A375 (cell line): ENCODE data around the gene FUT8.

DNA sequence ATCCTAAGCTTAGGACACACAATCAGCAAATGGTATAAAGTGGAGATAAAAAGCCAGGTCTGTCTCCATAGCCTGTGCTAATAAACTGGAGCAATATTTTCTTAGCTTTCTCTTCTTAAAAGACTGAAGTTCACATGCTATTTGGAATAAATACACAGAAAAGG lies 2.4 kb downstream of the ZBTB25 start:
- RAMPAGE, long total RNA = no peak

DNA sequence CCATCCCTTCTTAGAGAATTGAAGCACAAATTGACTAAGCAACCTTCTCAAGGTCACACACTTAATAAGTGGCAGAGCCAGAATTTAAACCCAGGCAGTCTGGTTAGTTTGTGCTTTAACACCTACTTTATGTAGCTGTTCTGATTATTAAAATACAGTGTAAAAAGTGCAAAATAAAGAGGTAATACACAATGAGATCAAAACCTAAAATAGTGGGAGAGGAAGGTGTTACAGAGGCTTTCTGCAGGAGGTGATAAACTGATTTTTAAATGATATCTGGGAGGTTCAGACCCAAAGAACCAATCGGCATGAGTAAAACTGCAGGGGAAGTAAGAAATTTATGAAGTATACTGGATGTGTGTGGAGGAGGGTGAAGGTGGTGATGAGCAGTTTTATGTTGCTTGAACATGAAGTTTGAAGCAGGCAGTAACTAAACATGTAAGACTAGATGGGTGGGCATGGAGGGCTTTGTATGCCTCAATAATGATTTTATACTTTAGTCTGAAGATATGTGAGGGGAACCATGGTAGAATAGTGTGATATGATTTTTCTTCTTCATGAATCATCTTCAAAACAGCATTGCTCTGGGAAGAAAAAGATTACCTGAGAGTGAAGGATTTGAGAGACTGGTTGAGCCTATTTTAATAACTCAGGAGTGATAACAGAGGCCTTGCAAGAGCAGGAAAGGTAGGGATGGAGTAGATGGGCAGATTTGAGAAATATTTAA lies 5.8 kb downstream of the ZBTB1 start:
- RAMPAGE, long total RNA = no peak

DNA sequence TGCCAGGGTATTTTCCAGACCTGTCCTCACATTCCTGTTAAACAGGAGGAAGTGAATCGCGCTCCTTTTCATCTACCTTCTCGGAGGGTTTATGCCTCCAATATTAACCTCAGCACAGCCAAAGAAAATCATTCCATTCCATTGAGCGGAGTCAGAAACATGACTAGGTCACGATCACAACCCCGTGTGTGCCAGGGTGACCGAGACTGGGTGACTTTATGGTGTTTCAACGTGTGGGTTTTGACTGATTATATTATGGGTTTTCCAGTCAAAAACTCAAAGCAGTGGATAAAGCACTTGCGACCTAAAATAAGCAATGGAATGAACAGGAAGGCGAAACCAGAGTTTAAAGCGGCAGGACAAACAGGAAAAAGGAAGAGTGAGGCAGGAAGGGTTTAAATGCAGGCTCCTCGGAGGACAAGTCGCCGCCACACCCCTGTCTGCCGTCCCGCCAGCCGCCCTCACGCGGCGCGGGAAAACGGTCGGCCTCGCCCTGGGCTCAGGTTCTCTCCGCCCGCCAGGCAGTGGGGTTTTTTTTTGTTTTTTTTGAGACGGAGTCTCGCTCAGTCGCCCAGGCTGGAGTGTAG lies 1.3 kb upstream of the HSPA2 start:
- RAMPAGE, long total RNA = no peak

GRCh38 chr14:64681750-64682799 lies 22.1 kb upstream of the PLEKHG3 start:
- RAMPAGE, long total RNA = no peak

- RAMPAGE, long total RNA = no peak
Observed at GRCh38 chr14:64705348-64705814, 1.2 kb downstream of the PLEKHG3 start.

GRCh38 chr14:64715279-64716528 lies 11.5 kb downstream of the PLEKHG3 start:
- RAMPAGE, long total RNA = no peak

DNA sequence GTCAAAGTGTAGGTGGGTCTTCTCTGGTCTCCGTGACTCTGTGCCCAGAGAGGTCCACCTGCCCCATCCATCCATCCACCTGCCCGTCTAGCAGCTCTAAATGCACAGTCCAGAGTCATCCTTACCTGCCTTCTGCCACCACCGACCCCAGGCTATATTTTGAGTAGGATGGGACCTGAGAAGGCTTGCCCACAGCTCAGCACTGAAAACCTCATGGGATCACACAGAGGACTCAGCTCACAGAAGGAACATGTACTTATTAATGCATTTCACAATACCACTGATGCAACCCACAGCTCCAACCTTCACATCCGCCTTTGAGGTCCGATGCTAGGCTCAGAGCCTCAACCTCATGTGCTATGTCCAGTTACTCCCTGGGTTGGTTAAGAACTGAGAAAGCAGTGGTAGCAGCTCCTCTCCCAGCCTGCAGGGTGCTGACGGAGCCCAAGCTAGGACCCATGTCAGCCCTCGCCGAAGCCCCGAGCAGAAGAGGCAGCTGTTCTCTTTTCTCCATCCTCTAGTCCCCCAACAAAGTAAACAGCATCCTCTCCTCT lies 52.9 kb downstream of the SPTB start:
- RAMPAGE, long total RNA = no peak

DNA sequence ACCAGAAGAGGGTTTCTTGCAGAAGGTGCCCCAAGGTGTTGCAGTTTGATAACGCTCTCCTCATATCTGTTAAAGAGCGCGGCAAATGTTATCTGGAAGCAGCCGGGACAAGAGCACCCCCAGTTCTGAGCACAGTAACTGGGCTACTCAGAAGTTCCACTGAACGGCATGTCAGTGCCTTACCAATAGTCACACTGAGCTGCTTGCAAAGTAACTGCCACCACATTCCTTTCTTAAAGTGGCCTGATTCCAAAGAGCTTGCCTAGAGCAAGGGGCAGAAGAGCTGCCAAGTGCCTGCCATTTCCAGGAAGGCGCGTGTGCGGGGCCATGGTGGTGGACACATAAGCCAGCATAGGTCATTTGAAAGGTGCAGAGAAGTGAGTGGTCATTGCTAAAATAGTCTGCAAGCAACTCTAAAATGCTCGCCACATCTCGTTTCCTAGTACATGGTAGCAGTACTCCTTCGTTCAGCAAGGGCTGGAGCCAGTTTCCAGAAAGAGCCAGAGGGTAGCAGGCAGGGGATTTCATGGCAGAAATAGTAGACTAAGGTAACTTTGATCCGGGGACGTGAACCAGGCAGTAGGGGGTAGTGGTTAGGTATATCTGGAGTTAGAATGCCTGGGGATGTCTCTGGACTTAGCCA lies 37.8 kb downstream of the SPTB start:
- RAMPAGE, long total RNA = no peak

- RAMPAGE, long total RNA = no peak
Observed at GRCh38 chr14:64858013-64858470, 21.7 kb downstream of the SPTB start.

GRCh38 chr14:64885588-64885946 lies 5.9 kb upstream of the SPTB start:
- RAMPAGE, long total RNA = no peak

GRCh38 chr14:64943266-64943707 lies 742 bp upstream of the GPX2 start:
- RAMPAGE, long total RNA = no peak

GRCh38 chr14:64950836-64951607 lies 8.5 kb upstream of the GPX2 start:
- RAMPAGE, long total RNA = no peak

- RAMPAGE, long total RNA = no peak
Observed at GRCh38 chr14:64997211-64998023, 10.7 kb downstream of the FNTB start.

DNA sequence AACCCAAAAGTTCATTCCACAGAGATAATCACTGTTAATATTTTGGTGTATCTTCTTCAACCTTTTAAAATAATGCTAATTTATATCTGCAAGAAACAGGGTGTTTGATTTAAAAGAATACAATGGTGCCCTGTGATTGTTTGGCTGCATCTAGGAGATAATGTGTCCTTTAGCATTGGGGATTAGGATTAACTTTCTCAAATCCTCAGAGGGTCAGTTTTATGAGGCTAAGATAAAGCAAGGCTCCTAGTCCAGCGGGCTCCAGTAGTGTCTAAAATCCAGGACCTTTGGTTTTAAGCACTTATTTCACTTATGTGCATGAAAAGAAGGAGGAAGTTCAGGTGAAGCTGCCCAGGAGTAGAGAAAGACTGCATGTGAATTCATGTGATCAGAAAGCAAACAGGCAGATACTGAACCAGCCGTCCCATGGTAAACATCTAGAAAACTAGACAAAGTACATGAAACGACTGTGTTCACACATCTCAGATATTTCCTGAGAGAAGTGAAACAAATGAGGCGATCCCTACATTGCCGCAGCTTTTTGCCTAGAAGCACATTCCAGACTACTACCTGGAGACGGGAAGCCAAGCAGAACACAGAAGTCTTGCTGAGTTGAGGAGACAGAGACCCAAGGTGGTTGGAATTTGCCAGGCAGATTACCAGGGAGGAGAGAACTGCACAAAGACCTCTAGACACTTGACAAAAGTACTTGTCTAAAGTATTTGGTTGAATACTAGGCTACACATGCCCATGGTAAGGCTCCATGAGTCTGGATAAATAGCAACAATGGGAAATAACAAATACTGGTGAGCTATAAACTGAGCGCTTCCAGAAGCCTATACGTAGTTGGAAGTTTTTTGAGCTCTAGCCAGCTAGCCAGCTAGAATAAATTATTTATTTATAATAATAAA lies 129.2 kb upstream of the MAX start:
- RAMPAGE, long total RNA = no peak

GRCh38 chr14:65297608-65298148 lies 114.9 kb upstream of the FUT8 start:
- RAMPAGE, long total RNA = no peak

GRCh38 chr14:65412140-65412282 lies 519 bp upstream of the FUT8 start:
- RAMPAGE, long total RNA = no peak

GRCh38 chr14:65412283-65412665 lies 256 bp upstream of the FUT8 start:
- RAMPAGE, long total RNA = no peak

DNA sequence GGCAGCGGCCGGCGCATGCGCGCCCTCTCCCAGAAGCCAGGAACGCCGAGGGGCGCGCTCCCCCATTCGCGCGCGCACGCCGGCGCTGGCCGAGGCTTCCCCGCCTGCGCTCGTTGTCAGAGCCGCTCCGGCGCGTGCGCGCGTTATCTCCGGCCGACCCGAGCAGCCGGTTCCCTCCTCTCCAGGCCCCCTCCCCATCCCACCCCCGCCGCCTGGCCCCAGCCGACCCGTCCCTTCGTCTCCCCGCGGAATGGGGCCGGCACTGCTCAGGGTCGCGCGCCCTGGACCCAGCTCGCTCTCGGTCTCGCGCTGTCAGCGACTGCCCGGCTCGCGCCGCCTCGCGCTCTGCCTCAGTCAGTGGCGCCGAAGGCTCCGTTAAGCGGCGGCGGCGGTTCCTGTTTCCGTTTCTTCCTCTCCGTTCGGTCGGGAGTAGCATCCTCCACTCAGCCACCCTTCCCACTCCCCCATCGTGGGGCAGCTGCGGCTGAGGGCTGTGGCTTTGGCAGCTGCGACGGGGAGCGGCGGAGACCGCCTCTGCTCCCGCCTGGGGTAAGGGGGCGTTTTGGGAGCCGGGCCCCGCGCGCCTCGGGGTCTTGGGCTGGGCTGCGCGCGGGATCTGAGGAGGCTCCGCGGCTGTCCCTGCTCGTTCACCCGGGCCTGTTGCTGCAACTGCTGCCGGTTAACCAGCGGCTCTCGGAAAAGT lies at the start of gene FUT8:
TSS of gene FUT8 (plus strand) at position 65 of the 703 bp plus-strand sequence.
- RAMPAGE, long total RNA = no peak

GRCh38 chr14:65482994-65483490 lies 70.5 kb downstream of the FUT8 start:
- RAMPAGE, long total RNA = no peak

DNA sequence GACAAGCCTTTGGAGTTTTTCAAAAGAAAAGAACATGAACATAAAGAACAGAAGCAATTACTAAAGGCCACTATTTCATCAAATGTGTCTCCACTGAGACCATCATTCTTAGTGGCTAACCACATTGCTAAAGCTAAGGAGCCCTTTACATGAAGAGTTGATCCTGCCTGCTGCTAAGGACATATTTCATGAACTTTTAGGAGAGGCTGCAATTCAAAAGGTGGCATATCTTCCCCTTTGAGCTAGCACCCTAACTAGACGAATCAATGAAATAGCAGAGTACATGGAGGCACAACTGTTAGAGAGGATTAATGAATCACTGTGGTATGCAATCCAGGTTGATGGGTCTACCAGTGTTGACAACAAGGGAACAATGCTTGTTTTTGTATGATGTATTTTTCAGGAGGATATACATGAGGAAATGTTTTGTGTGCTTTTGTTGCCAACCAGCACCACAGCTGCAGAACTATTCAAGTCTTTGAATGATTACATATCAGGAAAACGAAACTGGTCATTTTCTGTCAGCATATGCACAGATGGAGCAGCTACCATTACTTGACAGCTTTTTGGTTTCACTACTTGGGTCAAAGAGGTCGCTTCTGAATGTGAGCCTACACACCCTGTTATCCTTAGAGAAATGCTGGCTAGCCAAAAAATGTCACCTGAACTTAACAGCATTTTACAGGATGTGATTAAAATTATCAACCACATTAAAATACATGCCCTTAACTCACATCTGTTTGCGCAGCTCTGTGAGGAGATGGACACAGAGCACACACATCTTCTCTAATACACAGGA lies 142.5 kb downstream of the GPHN start:
- RAMPAGE, long total RNA = no peak